Hair follicle dermal papilla cell (primary cell): ENCODE measurements around a stretch of chr9.

GRCh38 chr9:129867590-129868514 is 32.6 kb downstream of the USP20 start:
- CAGE, long polyA plus RNA = no peak

DNA sequence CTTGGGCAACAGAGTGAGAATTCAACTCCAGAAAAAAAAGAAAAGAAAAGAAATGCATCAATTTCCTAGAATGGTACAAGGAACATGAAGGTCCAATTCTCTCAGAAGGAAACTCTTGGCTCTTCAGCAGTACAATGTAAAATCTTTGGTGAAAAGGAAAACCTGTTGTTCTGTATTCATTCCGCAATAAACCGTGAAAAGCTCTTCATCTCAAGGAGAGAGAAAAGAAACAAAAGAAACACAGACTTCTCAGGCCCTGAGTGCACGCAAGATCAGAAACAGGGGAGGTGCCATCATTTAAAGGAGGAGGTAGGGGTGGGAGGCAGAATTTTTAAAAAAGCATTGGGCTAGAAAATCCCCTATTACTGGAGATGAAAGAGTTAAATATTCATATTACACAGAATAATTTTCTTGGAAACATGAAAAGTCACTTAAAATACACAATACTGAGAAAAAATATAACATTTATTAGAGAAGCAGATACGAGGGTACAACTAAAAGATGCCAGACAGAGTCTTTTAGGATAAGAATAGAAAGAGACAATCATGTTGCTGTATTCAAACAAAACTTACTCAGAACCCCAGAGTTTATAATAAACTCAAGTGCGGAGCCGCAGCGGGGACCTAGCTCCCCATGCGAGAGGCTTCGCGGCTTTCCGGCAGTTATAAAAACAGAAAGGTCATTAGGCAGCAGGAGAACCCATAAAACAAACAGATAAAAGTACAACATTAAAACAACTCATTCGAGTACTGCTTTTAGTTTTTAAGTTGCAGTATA is 56.4 kb downstream of the USP20 start:
- CAGE, long polyA plus RNA = no peak

DNA sequence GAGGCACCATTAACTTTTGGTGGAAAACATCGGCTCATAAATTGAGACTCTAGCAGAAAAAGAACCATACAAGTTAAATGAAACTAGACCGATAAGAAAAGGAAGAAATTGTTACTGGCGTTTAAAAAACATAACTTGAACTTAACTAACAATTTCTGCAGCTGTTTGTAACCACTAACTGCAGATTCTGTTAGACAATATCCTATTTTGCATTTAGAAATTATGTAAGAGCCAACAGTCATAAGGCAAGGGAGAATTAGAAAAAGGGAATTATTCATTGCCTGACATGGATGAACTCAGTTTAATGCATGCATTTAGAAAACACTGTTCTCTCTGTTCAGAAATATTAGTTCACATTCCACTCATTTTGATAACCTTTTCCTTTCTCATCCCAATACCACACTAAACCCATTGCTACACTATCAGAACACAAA is 96.4 kb downstream of the FNBP1 start:
- CAGE, long polyA plus RNA = no peak

DNA sequence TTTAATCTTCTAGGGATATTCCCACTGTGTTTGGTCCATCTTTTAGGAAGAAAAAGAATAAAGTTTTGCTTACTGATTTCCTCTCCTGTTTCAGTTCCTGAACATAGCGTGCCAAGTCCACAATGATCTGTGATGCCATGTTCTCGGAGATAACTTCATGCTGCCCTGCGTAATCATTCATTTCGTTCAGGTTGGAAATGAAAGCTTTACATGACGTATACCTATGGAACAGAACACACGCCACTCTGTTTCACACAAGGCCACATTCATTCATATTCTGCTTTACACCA is 64.7 kb downstream of the FNBP1 start:
- CAGE, long polyA plus RNA = no peak

- CAGE, long polyA plus RNA = no peak
These were observed 989 bp downstream of the FNBP1 start for GRCh38 chr9:130041570-130042830.

DNA sequence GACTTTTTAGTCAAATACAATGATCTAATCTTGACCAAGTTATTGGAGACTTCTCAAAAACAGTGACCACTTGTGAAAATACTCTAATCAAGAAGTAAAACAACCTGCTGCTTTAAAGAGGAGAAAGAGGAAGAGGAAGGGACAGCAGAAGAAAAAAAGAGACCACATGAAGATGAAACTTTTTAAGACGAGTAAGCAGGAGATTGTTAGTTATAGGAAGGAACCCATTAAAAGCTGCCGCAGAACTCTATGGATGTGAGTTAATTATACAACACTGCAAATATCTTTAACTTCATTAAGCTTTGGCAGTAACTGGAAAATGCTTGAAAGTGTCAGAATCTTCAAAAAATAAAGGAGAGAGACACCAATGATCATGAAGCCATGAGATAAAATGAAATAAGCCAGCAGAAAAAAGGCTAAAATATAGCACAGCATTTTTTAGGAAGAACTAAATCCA is 2.4 kb upstream of the FNBP1 start:
- CAGE, long polyA plus RNA = no peak

DNA sequence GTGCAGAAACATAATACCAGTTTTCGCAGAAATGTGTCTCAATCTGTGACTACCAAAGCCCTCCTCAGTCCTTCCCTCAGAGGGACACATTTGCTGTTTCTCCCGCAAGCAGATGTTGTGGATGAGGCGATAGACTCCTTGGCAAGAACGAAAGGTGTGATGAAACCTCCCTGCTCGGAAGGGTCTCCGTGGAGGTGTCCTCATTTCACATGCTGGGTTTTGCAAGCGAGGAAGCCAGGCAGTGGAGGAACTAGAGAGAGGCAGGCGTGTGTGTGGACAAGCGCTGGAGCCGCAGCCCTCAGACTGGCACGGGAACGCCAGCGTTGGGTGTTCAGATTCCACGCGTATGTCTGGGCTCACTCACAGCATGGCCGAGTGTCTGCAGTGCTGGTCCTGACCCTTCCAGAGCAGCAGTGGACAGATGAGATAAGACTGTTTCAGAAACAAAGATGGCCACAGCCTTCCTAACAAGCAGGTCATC is 35.2 kb upstream of the NCS1 start:
- CAGE, long polyA plus RNA = no peak

GRCh38 chr9:130140505-130141127 is 31.6 kb upstream of the NCS1 start:
- CAGE, long polyA plus RNA = no peak

GRCh38 chr9:130193307-130193977 is 21.2 kb downstream of the NCS1 start:
- CAGE, long polyA plus RNA = no peak

DNA sequence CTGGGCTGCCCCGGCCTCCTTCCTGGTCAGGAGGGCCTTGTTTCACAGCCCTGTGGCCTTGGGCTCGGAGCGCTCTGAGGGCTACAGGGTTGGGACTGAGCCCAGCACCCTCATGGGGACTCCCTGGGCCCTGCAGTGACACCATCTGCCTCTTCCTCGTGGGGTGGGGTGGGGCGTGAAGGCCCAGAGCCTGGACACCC is 78.1 kb downstream of the HMCN2 start:
- CAGE, long polyA plus RNA = no peak

DNA sequence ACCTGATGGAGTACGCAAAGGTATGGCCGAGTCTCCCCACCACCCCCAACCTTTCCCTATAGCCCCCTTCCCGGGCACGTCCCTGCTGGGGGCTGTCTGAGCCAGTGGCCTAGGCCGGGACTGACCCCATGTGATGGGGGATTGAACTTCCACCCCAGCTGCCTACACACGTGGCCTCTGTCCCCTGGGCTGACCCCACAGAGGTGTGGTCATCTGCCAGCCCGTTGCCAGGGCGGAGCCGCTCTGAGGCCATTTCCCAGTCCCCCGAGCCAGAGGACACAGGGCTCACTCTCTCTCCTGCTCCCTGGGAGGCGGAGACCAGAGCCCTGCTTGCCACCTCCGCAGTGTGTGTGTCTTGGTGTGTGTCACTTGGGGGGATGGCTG is 22.0 kb downstream of the ASS1 start:
- CAGE, long polyA plus RNA = no peak

- CAGE, long polyA plus RNA = no peak
These were observed 613 bp downstream of the EXOSC2 start for GRCh38 chr9:130694201-130694585.

- CAGE, long polyA plus RNA = no peak
These were observed 20.9 kb downstream of the EXOSC2 start for GRCh38 chr9:130714061-130715245.

DNA sequence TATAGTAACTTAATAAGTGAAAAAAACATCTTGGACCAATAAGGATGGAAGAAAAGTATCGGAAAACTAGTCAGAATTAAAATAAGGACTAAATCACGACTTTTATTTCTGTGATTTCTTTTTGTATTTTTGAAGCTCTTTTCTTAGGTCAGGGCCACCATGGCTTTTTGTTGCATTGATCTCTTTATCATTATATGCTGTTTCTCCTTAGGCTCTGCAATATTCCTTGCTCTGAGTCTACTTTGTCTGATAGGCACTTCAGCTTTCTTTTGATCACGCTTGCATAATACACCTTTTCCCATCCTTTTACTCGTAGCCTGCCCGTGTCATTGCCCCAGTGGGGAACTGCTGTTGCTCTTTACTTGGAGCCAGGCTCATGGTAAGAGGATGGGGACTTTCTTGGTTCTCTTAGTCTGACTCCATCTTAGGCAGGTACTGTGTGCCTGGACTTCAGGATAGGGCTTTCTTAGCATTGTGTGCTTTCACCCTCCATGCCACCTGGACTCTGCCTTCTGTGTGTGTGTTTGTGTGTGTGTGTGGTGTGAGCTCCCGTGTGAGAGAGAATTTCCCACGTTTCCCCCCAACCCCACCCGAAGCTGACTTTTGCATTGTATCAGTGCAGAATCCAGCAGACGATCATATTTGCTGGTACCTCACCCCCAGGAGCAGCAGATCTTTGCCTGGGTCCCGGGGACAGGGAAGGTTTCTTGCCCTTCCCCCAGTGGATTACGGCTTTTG is 48.1 kb upstream of the ABL1 start:
- CAGE, long polyA plus RNA = no peak

- CAGE, long polyA plus RNA = no peak
These were observed 19.7 kb downstream of the ABL1 start for GRCh38 chr9:130854729-130855235.

GRCh38 chr9:130885276-130886432 is 11.0 kb downstream of the QRFP start:
- CAGE, long polyA plus RNA = no peak

DNA sequence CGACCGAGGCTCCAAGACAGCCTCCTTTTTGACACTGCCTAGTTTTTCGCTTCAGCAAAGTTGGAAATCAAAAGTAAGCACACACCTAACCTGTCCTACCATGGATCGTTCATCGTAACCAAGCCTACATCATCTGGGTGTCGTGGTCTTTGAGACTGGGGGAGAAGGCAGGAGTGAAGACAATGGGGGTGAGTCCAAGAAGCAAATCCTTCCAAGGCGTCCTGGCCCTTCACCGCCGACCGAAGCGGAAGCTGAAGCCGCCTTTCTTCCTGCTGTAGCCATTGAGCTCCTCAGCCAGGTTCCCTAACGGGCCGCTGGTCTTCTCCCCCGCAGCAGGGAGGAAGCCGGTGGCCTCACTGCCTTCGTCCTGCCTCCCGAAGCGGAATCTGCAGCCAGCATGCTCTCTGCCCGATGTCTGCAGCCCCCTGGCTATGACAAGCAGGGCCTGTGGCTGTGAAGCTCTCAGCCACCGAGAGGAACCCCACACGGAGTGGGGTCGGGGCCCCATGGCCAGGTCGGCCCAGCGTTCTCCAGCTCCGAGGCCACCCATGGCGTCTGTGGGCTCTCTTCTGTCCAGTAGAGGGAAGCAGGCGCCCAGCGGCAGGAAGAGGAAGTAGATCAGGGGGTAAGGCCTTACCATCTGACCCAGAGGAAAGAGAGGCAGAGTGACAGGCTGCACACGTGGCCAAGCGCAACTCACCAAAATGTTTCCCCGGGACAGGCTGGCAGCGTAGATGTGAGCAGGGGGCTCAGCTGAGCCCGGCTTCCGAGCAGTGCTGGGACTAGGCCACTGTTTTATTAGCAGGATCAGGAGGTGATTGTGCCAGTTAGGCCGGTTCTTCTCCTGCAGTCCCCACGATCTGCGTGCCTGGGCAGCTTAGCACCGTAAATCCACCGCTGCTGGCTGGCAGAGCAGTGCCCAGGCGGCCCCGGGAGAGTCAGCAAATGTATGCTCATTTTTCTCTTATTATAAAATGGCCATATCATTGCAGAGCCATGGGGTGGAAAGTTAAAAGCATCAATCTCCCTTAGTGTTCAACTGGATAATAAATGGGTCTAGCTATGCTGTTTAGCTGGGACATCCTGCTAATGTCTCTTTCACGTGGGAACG is 3.1 kb downstream of the QRFP start:
- CAGE, long polyA plus RNA = no peak

DNA sequence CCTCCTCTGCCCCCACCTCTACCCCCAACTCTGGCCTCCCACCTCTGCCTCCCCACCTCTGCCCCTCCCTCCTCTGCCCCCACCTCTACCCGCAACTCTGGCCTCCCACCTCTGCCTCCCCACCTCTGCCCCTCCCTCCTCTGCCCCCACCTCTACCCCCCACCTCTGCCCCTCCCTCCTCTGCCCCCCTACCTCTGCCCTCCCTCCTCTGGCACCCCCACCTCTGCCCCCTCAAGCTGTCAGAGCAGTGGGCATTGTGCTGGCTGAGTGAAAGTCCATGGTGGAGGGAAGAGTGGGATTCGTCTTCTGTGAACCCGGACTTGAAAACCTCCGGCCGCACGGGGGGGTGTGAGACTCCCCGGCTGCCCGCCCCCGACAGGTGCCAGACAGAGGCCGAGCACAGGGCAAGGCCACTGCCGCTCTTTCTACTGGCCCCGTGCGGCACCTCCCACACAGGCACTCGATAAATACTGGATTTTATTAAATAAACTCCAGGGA is 2.4 kb upstream of the QRFP start:
- CAGE, long polyA plus RNA = no peak

DNA sequence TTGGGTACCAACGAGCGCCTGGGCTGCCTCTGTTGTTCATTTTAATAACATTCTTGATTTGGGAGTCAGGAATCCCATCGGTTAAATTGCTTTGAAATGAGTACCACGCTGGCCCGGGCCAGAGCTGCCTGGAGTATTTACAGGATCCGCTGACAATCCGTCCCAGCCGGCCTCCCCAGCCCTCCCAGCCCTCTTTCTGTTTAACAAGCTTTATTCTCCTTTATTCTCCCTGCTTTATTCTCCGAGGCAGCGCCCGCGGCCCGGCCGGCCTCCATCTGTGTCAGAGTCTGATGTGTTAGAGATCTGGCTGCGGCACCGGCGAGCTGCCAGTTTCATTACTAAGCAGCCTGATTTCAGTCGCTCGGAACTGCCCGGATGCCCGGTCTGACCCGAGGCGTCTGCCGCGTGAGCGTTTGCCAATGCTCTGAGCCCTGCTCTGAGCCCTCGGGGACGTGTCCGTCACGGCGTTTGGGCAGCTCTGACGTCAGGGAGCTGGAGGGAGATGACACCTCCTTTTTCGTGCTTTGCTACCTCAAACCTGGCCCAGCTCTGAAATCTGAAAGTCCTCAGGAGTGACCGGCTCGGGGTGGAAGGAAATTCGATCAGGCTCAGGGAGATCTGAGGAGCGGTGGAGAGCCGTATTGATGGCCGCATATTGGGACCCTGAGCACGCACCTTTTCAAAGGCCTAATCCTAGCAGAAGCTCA is 16.6 kb upstream of the QRFP start:
- CAGE, long polyA plus RNA = no peak

GRCh38 chr9:131151121-131152005 is 26.0 kb downstream of the NUP214 start:
- CAGE, long polyA plus RNA = no peak